Thoracic aorta endothelial cell (primary cell): ENCODE data around the genes SPDYC and KCNK7.

DNA sequence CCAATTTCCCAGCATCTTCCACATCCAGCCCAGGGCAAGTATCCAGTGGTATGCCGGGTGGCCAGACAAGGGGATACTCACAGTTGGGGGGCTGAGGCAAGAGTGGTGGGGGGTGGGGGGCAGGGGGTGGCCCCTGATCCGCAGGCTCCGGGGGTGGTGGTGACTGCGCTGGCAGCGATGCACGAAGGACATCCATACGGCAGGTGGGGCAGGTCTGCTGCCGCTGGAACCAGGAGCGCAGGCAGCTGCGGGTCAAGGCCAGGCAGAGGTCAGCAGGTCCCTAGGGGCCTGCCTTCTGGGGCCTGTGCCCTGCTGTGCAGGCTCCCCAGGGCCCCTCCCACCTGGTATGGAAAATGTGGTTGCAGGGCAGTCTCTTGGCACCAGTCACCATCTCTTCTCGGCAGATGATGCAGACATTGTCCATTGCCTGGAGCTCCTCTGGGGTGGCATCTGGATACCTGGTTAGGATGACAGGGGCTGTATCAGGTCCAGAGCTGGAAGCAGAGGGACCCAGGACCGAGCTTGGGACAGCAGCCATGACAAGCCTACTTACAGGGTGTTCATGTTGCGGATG lies 3.7 kb downstream of the SYVN1 start:
- CAGE, long polyA plus RNA: no peak

DNA sequence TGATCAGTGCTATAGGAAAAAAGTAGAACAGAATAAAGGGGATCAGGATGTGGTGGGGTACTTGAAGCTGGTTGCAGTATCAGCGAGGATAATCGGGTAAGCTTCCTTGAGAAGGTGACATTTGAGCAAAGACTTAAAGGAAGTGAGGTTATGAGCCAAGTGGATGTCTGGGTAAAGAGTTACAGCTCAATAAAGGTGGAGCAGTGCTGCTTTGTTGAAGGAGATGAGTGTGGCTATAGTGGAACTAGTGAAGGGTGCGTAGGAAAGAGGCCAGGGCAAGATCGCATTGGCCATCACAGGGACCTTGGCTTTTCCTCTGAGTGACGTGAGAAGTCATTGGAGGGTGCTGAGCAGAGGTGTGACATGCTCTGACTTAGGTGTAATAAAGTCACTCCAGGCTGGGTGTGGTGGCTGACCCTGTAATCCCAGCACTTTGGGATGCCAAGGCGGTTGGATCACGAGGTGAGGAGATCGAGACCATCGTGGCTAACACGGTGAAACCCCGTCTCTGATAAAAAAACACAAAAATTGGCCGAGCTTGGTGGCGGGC lies 2.3 kb upstream of the SYVN1 start:
- CAGE, long polyA plus RNA: no peak

GRCh38 chr11:65151493-65151901 lies 17.2 kb upstream of the SYVN1 start:
- CAGE, long polyA plus RNA: no peak

- CAGE, long polyA plus RNA: no peak
Observed at GRCh38 chr11:65169984-65170475, at the start of gene SPDYC. TSS of gene SPDYC (plus strand) at chr11:65170233.

DNA sequence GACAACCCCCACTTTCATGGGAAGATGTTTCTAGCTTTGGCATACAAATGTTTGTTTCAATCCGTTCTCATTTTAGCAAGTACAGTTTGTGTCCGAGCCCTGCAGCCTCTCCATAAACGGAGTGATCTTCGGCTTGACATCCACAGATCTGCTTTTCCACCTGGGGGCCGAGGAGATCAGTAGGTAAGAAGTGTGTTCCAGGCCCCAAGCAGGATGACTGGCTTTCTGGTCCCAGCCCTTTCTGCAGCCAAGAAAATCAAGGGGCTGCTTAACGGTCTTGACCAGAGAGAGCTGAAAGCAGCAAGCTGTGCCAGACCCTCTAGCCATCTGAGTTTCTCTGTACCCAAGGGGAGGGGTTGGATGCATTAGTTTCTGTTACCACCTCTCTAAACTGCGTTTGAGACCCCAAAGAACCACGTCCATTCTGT lies 20.2 kb upstream of the CDC42EP2 start:
- CAGE, long polyA plus RNA: no peak

DNA sequence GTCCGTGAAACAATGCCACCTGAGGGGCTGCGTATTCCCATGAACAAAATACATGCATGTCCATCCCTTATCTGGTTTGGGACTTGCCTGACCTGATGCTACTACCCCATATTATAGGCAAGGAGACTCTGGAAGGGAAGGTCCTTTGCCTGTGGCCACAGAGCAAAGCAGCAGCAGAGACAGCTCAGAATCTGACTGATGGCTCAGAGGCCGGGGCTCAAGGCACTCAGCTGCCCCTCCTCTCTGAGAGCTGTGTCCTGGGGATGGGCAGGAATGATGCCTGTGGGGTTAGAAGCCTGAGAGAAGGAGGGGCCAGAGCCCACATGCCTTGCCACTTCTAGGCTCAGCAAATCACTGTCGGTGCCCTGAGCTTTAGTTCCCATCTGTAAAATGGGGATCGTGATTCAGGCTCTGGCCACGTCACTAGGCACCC lies 3.6 kb upstream of the CDC42EP2 start:
- CAGE, long polyA plus RNA: no peak

DNA sequence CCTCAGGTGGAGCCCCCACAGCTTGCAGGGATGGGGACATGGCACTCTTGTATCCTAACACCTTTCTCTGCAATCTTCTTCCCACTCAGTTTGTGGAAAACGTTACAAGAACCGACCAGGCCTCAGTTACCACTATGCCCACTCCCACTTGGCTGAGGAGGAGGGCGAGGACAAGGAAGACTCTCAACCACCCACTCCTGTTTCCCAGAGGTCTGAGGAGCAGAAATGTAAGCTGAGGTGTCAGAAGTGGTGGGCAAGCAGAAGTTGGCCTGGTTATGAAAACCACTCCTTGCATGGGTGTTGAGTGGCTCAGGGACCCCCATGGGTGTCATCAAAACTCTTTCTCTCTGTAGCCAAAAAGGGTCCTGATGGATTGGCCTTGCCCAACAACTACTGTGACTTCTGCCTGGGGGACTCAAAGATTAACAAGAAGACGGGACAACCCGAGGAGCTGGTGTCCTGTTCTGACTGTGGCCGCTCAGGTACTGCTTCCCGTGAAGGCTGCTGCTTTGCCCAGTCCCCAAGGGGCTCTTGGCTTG lies 8.9 kb upstream of the TIGD3 start:
- CAGE, long polyA plus RNA: no peak

DNA sequence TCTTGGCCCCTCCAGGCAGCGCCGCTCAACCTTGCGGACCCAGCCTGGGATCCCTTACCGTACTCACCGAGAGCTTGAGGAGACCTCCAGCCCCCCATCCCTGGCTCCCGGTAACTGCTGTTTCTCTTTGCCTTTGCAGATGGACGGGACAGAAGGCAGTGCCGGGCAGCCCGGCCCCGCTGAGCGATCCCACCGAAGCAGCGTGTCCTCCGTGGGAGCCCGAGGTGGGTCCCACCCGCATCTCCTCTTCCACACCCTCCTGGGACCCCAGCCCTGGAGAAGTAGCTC lies 405 bp downstream of the FRMD8 start:
- CAGE, long polyA plus RNA: no peak

DNA sequence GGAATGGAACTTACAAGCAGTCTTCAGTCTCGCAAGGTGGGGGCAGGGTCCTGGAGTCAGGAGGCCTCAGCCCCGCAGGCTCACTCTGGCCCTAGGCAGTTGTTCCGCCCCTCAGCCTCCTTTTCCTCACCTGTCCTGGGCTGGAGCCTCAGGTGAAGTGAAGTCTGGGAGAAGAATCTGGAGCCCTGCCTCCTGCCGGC lies 7.9 kb downstream of the FRMD8 start:
- CAGE, long polyA plus RNA: no peak

DNA sequence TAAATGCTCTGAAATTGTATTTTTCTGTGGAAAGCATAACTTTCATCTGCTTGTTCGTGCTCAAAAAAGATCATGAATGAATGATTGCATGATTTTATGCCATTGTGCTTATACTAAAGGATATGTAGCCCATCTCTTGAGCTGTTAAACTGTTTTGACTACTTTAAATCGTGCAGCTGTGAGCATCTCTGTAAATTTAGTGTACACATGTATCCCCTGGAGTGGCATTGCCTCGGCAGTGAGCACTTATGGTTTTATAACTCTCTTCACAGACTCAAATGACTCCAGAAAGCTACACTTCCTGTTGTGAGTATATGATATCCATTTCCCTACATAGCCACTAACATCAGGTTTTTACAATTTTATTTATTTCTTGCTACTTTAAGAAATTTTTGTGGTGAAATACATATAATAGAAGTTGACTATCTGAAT lies 44.1 kb downstream of the FRMD8 start:
- CAGE, long polyA plus RNA: no peak

GRCh38 chr11:65432042-65432923 lies 45.8 kb downstream of the FRMD8 start:
- CAGE, long polyA plus RNA: no peak

DNA sequence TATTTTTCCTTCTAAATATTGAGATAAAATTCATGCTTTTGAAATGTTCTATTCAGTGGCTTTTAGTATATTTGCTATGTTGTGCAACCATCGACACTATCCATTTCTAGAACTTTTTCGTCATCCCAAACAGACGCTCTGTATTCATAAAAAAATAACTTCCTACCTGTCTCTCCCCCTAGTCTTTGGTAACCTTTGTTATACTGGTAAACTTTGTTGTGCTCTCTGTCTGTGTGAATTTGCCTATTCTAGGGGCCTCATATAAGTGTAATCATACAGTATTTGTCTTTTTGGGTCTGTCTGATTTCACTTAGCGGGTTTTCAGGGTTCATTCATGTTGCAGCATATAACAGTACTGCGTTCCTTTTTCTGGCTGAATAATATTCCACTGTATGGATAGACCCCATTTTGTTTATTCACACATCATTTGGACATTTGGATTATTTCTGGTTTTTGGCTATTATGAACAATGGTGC lies 52.0 kb downstream of the FRMD8 start:
- CAGE, long polyA plus RNA: no peak

- CAGE, long polyA plus RNA: no peak
Observed at GRCh38 chr11:65471213-65471531, 53.7 kb upstream of the SCYL1 start.

DNA sequence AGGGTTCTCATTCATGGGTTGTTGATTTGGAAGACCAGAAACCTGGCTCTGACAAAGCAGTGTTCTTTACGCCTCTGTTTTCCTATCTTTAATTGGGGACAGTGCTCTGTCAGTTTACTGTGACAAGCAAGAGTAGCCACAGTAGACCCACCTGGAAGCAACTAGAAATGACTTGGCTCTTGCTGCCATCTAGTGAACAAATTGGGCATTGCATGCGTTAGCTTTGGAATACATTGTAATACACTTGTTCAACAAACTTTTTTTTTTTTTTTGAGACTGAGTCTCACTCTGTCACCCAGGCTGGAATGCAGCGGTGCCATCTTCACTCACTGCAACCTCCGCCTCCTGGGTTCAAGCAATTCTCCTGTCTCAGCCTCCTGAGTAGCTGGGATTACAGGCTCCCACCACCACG lies 14.1 kb upstream of the SCYL1 start:
- CAGE, long polyA plus RNA: no peak

DNA sequence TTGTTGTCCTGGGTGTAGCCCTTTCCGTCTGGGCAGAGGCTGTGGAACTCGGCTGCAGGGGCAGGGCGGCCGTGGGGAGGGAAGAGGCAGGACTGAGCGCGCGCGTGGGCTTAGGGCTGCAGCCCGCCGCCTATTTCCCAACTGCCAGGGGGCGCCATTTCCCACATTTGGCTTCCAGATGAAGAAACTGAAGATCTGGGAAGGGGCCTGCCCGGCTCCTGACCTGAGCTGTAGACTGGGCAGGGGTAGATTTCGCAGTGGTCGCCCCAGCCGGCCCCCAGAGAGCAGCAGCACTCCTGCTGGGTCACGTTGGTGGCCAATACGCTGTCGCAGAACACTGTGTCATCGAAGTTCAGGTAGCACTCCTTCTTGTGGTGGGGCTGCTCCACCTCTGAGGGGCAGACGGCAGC lies 16.0 kb downstream of the SCYL1 start:
- CAGE, long polyA plus RNA: no peak

- CAGE, long polyA plus RNA: no peak
Observed at GRCh38 chr11:65576811-65577813, 1.3 kb downstream of the EHBP1L1 start.

- CAGE, long polyA plus RNA: no peak
Observed at GRCh38 chr11:65591831-65592768, 3.5 kb downstream of the KCNK7 start.

DNA sequence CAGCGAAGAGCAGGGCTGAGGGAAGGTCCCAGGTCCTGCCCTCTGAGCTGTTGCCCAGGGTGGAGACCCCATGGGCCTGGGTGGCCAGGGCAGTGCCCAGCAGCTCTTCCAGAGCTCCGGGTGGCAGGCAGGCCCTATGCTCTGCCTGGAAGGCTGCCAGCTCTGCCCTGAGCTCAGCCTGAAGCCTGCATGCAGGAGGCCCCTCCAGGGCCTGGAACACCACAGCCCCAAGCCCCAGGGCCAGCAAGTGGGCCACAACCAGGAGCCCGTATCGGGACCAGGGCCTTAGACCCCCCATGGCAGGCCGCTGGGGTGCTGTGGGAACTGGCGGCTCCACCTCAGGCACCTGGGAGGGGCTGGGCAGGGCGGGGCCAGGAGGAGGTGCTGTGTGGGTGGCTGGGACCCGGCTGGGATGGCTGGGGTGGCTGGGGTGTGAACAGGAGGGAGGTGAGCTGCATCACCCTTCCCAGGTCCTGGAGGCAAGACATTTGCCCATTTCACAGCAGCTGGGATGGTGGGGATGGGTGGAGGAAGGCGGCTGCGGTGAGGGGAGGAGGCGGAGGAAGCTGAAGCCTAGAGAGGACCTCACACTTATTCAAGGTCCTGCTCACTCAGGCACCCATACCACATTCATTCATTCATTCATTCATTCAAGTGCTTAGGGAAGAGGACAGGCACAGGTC lies at the start of gene KCNK7:
TSS of gene KCNK7 (minus strand) at position 326 of the 683 bp plus-strand sequence.
- CAGE, long polyA plus RNA: no peak

GRCh38 chr11:65610601-65610976 lies 3.4 kb downstream of the MAP3K11 start:
- CAGE, long polyA plus RNA: no peak

DNA sequence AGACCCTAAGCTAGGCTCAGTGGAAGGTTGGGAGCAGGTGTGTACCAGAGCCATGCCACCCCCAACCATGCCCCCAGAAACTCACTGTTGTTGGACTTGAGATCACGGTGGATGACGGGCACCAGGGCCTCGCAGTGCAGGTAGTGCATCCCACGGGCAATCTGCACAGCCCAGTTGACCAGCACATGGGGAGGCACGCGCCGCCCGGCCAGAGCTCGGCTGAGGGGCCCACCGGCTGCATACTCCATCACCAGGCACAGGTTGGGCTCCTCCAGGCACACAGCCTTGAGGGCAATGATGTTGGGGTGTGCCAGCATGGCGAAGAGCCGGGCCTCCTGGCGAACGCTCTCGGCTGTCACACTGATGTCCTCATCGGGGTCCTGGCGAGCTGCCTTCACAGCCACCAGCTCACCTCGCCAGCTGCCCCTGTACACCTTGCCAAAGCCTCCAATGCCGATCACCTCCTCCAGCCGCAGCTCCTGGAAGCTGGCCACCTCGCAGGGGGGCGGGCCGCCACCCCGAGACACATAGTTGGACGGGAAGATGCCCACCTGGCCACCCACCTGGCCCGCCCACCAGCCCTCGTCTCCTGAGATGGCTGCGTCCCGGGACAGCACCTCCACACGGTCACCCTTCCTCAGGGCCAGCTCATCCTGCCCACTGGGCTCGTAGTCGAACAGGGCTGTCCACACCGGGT lies 940 bp downstream of the MAP3K11 start:
- CAGE, long polyA plus RNA: no peak